Gastroesophageal sphincter (tissue), 4 donors: ENCODE data around the genes TTC14, CCDC39, DCUN1D1 and KLHL24.

- PRO-cap: no peak
- RAMPAGE, long total RNA, 4 experiments: no peak in any of the 4 experiments
Measured at GRCh38 chr3:180478735-180479047, 123.3 kb upstream of the TTC14 start.

DNA sequence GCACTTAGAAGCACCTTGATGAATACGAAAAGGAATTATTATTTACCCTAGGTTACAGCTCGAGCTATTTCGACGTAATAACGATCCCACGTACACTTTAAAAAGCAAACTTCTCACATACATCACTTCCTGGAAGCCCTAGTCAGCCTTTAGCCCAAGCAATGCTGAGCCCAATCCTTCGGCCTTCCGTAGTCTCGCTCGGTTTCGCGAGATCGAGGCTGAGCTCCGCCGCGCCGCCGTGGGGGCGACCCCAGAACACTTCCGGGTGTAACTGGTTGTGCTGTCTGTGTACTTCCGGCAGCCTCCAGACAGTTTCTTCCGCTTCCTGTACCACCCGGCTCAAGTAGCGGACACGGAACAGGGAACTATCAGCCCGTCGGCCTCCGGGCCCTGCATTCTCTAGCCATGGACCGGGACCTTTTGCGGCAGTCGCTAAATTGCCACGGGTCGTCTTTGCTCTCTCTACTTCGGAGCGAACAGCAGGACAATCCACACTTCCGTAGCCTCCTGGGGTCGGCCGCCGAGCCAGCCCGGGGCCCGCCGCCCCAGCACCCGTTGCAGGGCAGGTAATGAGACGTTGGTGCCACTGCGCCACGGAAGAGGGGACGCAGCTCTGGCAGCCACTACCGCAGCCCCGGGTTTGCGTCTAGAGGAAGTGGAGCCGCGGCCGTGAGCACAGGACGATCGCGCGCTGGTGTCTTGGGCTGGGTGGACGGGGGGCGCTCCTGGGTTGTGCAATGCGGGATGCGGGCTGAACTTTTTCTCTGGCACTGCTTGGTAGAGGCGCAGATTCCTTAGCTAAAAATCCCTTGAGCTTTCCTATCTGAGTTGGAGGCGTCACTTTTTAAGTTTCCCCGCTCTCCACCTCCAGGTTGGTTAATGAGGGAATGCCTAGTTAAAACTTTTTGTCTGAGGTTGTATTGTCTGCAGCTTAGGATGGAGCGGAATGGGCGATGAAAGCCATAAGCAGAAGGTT is at the start of gene TTC14:
TTC14 (plus strand) TSS at position 307 of the 976 bp plus-strand sequence.
- PRO-cap: bidirectional peak, plus-strand start at position 337 of the sequence, minus-strand start at position 257 of the sequence
- RAMPAGE, long total RNA, 4 experiments: start-site peak on the plus strand in 4 of 4 experiments, centred at positions 335 to 354 of the sequence, 166 to 854 reads per replicate

DNA sequence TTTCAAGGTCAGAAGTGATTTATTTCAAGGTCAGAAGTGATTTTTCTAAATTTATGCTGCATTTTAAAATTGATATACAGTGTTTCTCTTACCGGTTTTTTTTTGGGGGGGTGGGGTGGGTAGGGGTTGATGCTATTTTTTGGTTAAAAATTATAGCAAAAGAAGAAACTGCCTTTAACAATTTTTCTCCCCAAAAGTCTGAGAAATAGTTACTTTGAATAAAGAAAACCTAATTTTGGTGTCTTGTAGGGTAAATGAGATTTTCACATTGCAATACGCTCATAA is 12.3 kb downstream of the TTC14 start:
- PRO-cap: no peak
- RAMPAGE, long total RNA, 4 experiments: no peak in any of the 4 experiments

- PRO-cap: no peak
- RAMPAGE, long total RNA, 4 experiments: no peak in any of the 4 experiments
Measured at GRCh38 chr3:180679270-180680370, at the start of gene CCDC39. TSS of gene CCDC39 (minus strand) at chr3:180679489.

DNA sequence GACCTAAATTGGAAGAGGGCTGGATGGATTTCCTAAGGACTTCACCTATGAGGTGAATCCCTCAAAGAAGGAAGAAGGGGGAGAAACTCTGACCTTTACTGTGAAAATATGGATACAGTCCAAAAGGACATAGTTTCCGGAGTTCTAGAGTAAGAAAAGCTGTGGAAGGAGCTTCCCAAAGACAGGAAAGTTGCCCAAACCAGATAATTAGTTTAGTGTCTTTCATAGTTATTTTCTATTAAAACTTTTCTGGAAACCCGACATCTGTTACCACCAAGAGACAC is 6.8 kb downstream of the SOX2 start:
- PRO-cap: unidirectional peak, plus-strand start at position 141 of the sequence
- RAMPAGE, long total RNA, 4 experiments: no peak in any of the 4 experiments

- PRO-cap: no peak
- RAMPAGE, long total RNA, 4 experiments: no peak in any of the 4 experiments
Measured at GRCh38 chr3:181942291-181942626, 230.5 kb downstream of the SOX2 start.

GRCh38 chr3:182425972-182426302 is 367.4 kb upstream of the ATP11B start:
- PRO-cap: no peak
- RAMPAGE, long total RNA, 4 experiments: no peak in any of the 4 experiments

GRCh38 chr3:182498670-182498925 is 294.7 kb upstream of the ATP11B start:
- PRO-cap: no peak
- RAMPAGE, long total RNA, 4 experiments: no peak in any of the 4 experiments

GRCh38 chr3:182717122-182717680 is 76.1 kb upstream of the ATP11B start:
- PRO-cap: no peak
- RAMPAGE, long total RNA, 4 experiments: no peak in any of the 4 experiments

- PRO-cap: no peak
- RAMPAGE, long total RNA, 4 experiments: no peak in any of the 4 experiments
Measured at GRCh38 chr3:182792712-182793103, 596 bp upstream of the ATP11B start.

DNA sequence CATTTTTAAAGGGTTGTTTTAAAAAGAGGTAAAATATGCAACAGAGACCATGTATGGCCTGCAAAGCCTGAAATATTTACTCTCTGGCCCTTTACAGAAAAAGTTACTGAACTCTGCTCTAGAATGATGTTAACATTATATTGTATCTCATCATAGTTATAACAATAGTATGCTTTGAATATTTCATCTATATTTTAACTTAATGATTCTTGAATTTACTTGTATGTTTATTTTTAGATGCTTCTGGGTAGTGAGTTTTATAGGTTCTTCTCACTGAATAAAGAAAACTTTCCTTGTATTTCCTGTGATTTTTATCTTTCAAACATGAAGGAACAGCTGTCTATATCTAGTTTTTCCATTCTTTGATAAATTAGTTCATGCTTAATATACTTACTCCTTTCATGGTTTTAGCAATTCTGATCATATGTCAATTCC is 74.6 kb downstream of the ATP11B start:
- PRO-cap: no peak
- RAMPAGE, long total RNA, 4 experiments: no peak in any of the 4 experiments

- PRO-cap: bidirectional peak, plus-strand start at chr3:182980597, minus-strand start at chr3:182980538; bidirectional peak, plus-strand start at chr3:182980839, minus-strand start at chr3:182980808
- RAMPAGE, long total RNA, 4 experiments: start-site peak on the minus strand in 4 of 4 experiments, at chr3:182980499-182980542 at its widest, 447 to 1,102 reads per replicate
Measured at GRCh38 chr3:182980186-182981152, at the start of gene DCUN1D1. TSS of gene DCUN1D1 (minus strand) at chr3:182980538.

- PRO-cap: no peak
- RAMPAGE, long total RNA, 4 experiments: no peak in any of the 4 experiments
Measured at GRCh38 chr3:183115946-183116665, 16.8 kb upstream of the MCCC1 start.

- PRO-cap: no peak
- RAMPAGE, long total RNA, 4 experiments: no peak in any of the 4 experiments
Measured at GRCh38 chr3:183258466-183259151, 5.6 kb downstream of the B3GNT5 start.

GRCh38 chr3:183285691-183286638 is 32.9 kb downstream of the B3GNT5 start:
- PRO-cap: no peak
- RAMPAGE, long total RNA, 4 experiments: no peak in any of the 4 experiments

- PRO-cap: no peak
- RAMPAGE, long total RNA, 4 experiments: no peak in any of the 4 experiments
Measured at GRCh38 chr3:183309225-183309741, 56.2 kb downstream of the B3GNT5 start.

GRCh38 chr3:183392452-183392902 is 35.9 kb downstream of the MCF2L2 start:
- PRO-cap: no peak
- RAMPAGE, long total RNA, 4 experiments: no peak in any of the 4 experiments

- PRO-cap: bidirectional peak, plus-strand start at chr3:183635623, minus-strand start at chr3:183635518
- RAMPAGE, long total RNA, 4 experiments: start-site peak on the plus strand in 4 of 4 experiments, at chr3:183635619-183635671 at its widest, 470 to 1,861 reads per replicate
Measured at GRCh38 chr3:183635065-183635838, at the start of gene KLHL24. TSS of gene KLHL24 (plus strand) at chr3:183635623.

GRCh38 chr3:183654725-183655300 is 19.4 kb downstream of the KLHL24 start:
- PRO-cap: no peak
- RAMPAGE, long total RNA, 4 experiments: no peak in any of the 4 experiments

- PRO-cap: no peak
- RAMPAGE, long total RNA, 4 experiments: no peak in any of the 4 experiments
Measured at GRCh38 chr3:183892769-183893169, 8.1 kb upstream of the PARL start.